ENCODE measurements around a stretch of chr13.

DNA sequence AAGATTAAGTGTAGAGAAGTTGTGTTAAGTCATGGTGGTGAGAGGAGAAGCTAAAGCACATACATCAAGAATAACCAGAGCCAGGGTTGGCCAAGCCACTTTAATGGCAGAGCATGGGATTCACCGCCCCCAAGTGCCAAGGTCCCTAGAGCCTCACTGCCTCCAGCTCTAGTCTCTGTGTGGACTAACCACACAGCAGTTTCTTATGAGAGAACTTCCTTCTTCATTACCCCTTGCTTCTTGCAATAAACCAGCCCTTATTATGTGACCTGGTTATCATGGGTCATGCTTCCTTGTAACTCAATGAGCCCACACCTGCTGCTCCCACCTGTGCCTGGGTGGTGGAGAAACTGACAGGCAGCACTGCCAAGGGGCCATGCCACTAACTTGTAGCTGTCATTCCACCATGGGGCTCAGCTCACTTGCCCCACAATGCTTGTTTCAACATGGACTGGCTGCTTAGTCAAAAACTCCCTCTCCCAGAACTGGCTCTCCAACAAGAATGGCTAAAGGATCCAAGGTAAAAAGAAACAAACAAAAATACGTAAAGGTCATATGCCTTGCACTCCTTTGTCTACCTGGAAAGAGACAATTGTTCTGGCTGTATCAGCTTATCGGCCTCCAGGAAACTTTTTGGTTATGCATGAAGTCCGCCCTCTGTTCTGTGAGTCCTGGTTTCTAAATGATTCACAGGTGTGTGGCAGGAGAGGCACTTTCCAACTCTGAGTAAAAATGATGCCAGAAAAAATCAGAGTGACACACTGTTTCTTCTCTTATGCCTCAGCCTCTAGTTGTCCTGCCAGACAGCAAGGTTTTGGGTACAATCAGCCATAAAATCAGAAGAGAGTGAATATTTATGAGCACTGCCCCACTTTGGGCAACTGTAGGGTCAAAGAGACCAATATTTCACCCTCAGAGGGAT is 446.4 kb downstream of the COG6 start:
- PRO-cap = no peak
- RRBS, 2 experiments = no CpG with 5 or more reads among the region's 4 CpGs

DNA sequence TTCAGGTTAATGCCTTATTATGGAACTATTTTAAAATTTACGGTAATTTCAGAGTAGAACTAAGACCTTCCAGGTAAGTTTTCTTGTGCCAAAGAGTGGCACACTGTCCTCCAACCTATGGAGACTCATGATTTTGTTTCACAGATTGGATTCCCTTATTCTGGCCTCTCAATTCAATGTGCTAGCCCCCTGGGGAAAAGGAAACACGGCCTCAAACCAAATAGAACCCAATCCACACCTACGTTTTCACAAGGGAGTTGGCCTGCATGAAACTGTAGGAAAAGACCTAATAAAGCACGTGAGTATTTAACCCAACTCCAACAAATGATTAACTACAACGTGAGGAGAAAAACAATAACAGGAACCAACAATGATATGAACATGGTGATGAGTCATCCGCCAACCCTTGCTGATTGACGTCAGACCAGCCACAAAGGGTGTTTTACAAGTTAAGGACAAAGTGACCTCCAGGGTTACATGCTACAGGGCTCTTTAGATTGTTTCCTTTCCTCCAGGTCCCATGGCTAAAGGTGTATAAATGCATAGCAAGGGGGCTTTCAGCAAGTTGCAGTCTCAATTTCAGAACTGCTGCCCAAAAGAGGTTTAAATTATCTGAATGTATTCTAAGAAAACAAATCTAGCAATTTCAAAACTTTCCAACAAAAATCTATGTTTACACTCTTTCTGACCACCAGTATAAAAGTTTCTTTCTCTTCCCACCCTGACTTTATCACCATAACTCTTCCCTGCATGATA is 460.6 kb downstream of the COG6 start:
- PRO-cap = no peak
- RRBS, 2 experiments = no CpG with 5 or more reads among the region's 7 CpGs

DNA sequence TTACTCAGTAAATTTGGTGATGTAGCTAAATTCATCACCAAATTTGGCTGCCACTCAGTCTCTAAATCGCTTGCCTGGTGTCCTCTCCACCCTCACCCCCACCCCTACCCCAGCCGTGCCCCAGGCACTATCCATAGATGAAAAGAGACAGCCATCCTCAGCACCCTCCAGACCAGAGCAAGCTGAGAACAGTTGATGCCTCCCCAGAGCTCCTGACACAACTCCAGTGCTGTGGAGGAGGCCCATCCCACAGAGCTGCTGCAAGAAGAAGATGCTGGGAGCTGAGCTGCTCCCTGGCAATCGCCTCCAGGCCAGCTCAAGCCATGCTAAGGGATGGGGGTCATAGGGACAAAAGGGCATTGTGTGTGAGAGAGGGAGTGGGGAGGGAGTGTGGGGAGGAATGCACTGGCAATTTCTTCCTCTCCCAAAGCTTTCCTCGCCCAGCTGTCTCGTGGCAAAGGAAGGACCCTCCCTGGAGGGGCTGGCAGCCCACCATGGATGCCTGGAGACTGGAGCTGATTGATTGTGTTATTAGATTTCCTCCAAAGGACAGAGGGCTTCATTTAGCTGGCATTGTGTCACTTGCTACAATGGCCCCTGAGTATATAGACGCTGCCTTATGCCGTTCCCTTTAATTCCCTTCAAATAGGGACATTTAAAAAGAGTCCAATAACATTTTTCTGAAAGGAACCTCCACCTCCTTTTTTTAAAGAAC is 476.5 kb downstream of the FOXO1 start:
- PRO-cap = no peak
- RRBS, 2 experiments = no CpG with 5 or more reads among the region's 7 CpGs

GRCh38 chr13:40377797-40378328 is 288.6 kb downstream of the FOXO1 start:
- PRO-cap = no peak
- RRBS, 2 experiments = no CpG with 5 or more reads among the region's 10 CpGs

DNA sequence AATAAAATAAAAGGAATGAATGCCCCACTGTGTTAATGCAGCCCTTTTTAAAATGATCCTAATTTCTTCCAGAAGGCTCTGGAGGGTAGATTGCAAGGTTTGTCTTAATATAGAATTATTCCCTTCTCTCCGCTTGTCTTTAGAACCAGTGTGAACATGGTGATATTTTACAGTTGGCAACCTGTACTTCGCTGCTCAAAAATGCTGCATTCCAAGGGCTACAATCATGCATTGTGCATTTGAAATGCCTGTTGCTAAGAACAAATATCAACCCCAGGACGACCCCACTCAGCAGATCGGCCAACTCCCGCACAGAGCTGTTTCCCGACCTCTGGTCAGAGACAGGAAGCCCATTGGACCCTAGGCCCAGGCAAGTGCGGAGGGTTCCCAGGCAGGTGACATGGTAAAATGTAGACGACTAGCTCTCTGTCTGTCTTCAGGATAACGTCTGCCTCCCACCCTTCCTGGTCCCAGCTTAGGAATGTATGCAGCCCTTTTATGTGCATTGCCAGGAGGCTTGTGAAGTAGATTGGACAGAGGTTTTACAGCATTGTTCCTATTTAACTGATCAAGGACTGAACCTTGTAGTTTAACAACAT is 263.5 kb downstream of the FOXO1 start:
- PRO-cap = unidirectional peak, plus-strand start at position 291 of the sequence
- RRBS, 2 experiments = no CpG with 5 or more reads among the region's 9 CpGs

DNA sequence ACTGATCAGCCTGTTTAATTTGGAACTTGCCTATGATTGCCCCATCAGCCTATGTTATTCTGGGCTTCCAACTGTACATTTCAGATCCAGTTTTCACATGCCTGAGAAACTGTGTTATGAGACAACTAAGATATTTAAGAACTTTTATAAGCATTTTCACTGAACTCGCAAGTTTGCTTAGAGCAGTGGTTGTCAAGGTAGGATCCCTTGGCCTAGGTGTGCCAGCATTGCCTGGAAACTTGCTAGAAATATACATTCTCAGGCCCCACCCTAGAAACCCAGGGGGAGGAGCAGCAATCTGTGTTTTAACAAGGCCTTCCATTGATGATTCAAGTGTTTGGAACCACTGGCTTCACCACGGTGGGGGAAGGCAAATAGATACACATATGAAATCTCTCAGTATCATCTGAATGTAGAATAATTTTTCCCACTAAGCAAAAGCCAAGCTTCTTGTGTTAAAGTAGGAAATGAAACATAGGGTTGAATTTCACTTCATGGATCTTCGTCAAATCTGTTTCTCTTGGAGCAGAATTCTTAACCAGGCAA is 213.2 kb downstream of the FOXO1 start:
- PRO-cap = no peak
- RRBS, 2 experiments = no CpG with 5 or more reads among the region's 3 CpGs

GRCh38 chr13:40476436-40477166 is 189.8 kb downstream of the FOXO1 start:
- PRO-cap = no peak
- RRBS, 2 experiments = no CpG with 5 or more reads among the region's 4 CpGs

DNA sequence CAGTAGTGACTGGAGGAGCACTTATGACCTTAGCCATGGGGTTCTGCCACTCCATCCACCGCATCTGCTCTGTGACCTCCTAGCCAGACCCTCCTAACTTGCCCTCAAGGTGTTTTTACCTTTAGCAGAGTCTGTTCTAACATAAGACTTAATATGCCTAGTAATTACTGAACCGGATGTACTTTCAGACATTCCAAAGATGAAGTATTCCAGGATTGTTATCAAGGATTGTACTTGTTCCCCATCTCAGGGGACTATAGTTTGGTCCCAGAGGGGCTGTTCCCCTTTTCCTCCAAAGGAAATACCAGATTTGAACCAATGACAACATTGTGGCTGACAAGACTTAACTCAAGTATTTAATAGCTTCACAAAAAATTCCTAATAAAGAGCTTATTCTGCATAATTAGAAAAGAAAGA is 111.1 kb downstream of the FOXO1 start:
- PRO-cap = no peak
- RRBS, 2 experiments = no CpG with 5 or more reads among the region's 2 CpGs

DNA sequence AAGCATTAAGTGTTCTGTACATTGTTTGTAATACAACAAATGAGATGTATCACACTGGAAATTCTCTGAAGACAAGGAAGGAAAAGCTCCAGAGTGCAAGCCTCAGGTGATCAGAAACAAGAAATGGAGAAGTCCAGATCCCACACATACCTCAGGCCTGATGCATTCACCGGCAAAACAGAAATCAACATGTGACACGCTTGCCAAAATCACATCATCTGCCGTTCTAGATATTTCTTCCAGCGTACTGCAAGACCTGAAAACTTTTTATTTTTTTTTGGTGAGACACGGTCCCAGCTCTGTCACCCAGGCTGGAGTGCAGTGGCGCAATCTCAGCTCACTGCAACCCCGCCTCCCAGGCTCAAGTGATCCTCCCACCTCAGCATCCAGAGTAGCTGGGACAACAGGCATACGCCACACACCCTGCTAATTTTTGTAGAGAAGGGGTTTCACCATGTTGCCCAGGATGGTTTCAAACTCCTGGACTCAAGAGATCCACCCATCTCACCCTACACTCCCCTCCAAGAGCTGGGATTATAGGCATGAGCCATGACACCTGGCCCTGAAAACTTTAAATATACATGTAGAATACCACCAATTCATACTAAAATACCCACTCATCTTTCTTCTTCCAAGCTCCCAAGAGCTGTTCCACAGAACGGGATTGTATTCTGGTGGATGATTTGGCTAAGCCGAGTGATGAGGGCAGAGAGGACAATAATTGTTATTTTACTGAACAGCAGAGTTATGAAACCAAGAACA is 48.4 kb downstream of the FOXO1 start:
- PRO-cap = no peak
- RRBS, 2 experiments = no CpG with 5 or more reads among the region's 10 CpGs

DNA sequence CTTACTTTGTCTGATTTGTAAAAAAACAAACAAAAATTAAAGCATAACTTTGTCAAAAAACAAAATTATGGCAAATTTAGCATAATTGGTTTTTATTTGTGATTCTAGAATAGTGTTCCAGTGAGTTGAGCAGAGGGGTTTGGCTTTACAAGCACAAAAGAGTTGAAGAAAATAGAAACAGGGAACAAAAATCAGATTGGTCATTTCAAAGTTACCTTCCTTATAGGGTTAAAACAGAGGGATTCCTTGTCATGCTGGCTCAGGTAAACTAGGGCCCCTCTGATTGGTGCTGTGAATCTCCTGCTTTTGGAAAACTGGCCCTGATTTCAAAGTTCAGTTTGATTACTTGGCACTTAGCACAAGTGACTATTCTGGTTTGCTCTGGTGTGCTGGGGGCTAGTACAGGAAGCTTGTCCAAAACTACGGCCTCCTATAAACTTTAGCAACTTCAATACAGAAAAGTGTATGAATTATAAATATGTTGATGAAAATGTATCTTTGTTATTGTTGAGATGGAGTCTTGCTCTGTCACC is 1.8 kb upstream of the MRPS31 start:
- PRO-cap = no peak
- RRBS, 2 experiments = no CpG with 5 or more reads among the region's 1 CpG

GRCh38 chr13:40780662-40781327 is 8.6 kb upstream of the SLC25A15 start:
- PRO-cap = no peak
- RRBS, 2 experiments = no CpG with 5 or more reads among the region's 16 CpGs

GRCh38 chr13:40933378-40934077 is 85.6 kb downstream of the ELF1 start:
- PRO-cap = no peak
- RRBS, 2 experiments = no CpG with 5 or more reads among the region's 5 CpGs

DNA sequence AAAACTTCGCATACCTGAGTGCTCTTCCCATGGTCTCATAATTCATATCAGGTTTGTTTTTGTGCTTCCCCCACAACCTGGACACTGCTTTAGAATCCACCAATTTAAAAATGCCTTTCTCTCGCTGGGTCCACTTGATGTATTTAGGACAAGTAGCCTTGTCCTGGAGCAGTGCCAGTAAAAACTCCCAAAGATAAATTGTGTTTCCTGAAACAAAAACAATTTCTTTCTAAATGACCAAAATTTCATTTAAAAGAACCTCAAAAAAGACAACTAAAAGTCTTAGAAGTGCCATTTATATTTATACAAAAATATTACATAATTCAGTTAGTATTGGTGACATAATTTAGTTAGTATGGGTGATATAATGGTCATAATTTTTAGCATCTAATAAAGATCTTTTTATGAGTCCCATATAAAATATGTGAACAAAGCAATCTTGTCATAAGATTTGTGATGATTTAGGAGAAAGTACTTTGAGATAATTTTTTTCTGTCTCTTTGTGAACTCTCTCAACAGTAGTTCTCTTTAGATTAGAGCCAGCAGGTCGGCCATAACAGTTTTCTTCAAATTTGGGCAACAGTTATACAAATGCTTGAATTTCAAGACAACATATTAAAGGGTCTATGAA is 76.1 kb downstream of the ELF1 start:
- PRO-cap = no peak
- RRBS, 2 experiments = no CpG with 5 or more reads among the region's 3 CpGs

GRCh38 chr13:40952511-40953053 is 66.5 kb downstream of the ELF1 start:
- PRO-cap = no peak
- RRBS, 2 experiments = no CpG with 5 or more reads among the region's 2 CpGs

GRCh38 chr13:41018196-41018668 is 884 bp downstream of the ELF1 start:
- PRO-cap = no peak
- RRBS, 2 experiments = no CpG with 5 or more reads among the region's 1 CpG

DNA sequence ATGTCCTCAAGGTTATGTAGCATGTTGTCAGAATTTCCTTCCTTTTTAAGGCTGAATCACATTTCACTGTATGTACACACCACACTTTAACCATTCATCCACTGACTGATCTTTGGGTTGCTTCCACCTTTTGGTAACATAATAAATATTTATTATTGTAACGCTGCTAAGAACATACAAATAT is 11.1 kb upstream of the WBP4 start:
- PRO-cap = no peak
- RRBS, 2 experiments = no CpG with 5 or more reads among the region's 1 CpG

- PRO-cap = no peak
- RRBS, 2 experiments = no CpG with 5 or more reads among the region's 17 CpGs
These were observed 2.4 kb upstream of the WBP4 start for GRCh38 chr13:41058733-41059510.

GRCh38 chr13:41691206-41691515 is 233.8 kb downstream of the RGCC start:
- PRO-cap = no peak
- RRBS, 2 experiments = no CpG with 5 or more reads among the region's 1 CpG

GRCh38 chr13:41719443-41719928 is 241.4 kb downstream of the VWA8 start:
- PRO-cap = no peak
- RRBS, 2 experiments = no CpG with 5 or more reads among the region's 4 CpGs

- PRO-cap = no peak
- RRBS, 2 experiments = no CpG with 5 or more reads among the region's 6 CpGs
These were observed 92.7 kb downstream of the VWA8 start for GRCh38 chr13:41868102-41868680.